H7 (cell line): ENCODE data around the gene MTHFD2L.

- RAMPAGE, long total RNA: start-site peak on the plus strand at chr4:74158113-74158144, 115 reads
Measured at GRCh38 chr4:74157529-74158763, at the start of gene MTHFD2L. Gene MTHFD2L (plus strand): TSS chr4:74158118.

GRCh38 chr4:74167591-74167919 is 9.6 kb downstream of the MTHFD2L start:
- RAMPAGE, long total RNA: no peak

DNA sequence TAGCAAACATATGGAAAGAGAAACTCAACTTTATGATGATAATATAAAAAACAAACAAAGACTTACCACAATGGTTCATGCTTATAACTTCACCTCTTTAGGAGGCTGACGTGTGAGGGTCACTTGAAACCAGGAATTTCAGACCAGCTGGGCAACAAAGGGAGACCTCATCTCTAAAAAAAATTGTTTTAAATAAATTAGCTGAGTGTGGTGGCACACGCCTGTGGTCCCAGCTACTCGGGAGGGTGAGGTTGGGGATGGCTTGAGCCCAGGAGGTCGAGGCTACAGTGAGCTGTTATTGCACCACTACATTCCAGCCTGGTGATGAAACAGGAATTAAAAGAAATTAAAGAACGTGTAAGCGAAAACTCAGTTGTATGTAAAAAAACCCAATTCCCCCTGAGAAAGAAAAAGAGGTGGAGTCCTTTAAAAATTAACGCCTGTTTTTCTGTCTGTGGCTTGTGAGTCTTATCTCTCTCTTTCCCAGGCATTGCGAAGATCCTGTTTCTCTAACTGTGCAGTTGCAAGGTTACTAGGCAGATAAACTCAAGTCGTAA is 21.9 kb downstream of the EPGN start:
- RAMPAGE, long total RNA: no peak

GRCh38 chr4:74397615-74398107 is 32.7 kb downstream of the EREG start:
- RAMPAGE, long total RNA: no peak

GRCh38 chr4:74446361-74446848 is 1.5 kb downstream of the AREG start:
- RAMPAGE, long total RNA: no peak

DNA sequence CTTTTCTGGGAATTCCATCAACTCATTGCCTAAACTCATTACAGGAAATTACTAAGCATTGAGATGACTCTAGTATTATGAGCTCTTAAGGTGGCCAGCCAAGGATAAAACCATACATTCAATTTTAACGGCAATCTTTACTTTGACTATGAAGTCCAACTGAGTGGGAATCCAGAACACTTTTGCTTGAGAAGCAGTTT is 94.6 kb downstream of the AREG start:
- RAMPAGE, long total RNA: no peak

- RAMPAGE, long total RNA: no peak
Measured at GRCh38 chr4:74755369-74756063, 38.8 kb downstream of the BTC start.

- RAMPAGE, long total RNA: no peak
Measured at GRCh38 chr4:75642058-75642594, 11.8 kb upstream of the CDKL2 start.

DNA sequence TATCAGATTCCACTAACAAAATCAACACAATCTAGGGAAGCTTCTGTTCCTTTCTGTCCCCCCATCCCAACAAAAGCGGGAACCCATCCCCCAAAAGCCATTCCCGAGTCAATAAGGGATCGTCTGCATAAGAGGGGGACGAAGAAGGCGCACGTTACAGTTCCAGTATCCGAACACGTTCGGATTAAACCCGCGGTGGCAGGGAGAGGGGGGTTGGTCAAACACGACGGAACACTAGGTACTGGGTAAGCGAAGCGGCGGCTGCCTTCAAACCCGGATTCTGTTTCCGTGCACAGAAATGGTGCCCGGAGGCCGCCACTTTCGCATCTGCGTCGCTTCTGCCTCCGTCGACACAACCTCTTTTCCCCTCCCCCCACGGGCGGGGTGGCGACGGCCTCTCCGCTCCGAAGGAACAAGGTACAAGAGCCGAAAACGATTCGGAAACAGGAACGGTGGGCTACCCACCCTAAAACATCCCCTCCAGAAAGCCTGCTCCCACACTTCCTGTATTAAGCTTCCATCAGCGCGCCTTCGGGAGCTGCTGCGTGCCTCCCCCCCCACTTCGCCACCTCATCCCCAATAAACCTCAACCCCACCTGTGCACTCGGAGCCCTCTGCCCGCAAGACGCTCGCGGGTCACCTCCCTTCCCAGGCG is 736 bp downstream of the G3BP2 start:
- RAMPAGE, long total RNA: no peak

DNA sequence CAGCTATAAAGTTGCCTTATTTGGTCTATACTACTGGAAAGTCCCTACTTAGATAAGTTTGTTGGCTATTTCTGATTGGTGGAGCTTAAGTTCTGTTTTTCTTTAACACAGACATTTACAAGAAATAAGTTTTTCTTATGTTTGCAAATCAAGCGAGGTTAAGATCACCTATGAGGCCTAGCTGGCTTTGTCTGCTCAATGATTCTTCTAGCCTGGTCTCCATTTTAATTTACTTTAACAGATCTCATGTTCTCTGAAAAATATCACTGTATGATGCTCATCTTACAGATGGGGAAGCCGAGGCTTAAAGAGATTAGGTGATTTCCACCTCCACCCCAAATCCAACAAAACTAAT is 56.5 kb downstream of the PPEF2 start:
- RAMPAGE, long total RNA: no peak

GRCh38 chr4:76194216-76194939 is 19.2 kb downstream of the SCARB2 start:
- RAMPAGE, long total RNA: no peak

- RAMPAGE, long total RNA: no peak
Measured at GRCh38 chr4:76235930-76236098, 15.7 kb upstream of the FAM47E start.

DNA sequence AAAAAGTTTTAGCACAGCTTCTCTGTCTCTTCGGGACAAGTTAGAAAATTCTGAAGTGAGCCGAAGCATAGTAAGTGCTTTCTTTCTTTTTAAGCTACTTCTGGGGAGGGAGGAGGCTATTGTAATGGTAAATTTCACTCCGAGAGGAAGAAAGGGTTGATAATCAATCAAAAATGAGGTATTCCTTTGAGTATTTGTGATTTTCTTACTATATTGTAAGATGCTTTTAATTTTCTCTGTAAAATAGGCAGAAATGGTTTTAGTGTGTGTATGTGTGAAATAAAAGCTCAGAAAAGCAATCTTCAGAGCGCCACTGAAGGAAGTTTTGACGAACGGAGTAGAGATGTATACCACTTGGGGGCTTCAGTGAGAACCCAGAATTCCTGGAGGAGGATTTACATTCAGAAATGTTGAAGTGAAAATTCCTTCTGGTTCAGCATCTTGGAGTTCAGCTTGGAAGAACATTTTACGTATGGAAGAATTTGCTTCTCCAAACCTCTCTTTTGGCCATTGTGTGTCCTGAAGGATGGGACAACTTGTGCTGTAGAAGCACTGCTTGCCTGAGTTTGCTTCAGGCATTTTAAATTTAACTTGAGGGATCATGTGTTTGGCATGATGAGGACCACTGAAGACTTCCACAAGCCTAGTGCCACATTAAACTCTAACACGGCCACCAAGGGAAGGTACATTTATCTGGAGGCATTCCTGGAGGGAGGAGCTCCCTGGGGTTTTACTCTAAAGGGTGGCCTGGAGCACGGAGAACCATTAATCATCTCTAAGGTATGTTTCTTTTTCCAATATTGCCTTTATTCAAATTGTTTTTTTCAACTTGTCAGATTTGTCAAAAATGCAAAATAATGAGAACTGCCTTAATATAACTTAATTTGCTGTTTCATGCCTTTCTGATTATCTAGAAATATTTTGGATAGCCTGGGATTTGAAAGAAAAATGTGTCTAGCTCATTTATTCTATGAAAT is 700 bp downstream of the SHROOM3 start:
- RAMPAGE, long total RNA: no peak

- RAMPAGE, long total RNA: no peak
Measured at GRCh38 chr4:76453832-76454341, 18.9 kb downstream of the SHROOM3 start.

DNA sequence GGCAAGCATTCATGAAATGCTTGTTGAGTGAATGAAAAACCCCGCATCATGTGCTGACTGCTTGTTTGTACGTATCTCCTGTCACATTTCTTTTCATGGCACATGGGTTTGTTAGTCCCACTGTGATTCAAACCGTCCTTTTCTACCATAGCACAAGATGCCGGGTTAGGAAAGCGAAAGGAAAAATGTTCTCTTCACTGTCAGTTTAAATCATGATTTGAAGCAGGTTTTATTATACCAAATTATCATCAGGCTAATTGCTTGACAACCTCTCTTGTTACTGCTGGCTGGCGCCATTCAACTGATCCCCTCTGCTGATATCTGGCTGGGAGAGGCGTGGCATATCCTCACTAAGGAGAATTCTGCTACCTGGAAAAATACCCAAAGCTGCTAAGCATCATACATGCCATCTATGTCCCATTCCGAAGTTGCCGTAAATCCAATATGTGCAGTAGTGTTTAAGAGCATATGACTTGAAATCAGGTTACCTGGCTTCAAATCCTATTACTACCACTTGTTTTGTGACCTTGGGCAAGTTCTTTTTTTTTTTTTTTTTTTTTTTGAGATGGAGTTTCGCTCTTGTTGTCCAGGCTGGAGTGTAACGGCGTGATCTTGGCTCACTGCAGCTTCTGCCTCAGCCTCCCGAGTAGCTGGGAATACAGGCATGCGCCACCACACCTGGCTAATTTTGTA is 145.0 kb downstream of the SHROOM3 start:
- RAMPAGE, long total RNA: no peak

GRCh38 chr4:76585862-76586658 is 151.0 kb downstream of the SHROOM3 start:
- RAMPAGE, long total RNA: no peak

- RAMPAGE, long total RNA: no peak
Measured at GRCh38 chr4:76639336-76639734, 204.3 kb downstream of the SHROOM3 start.

DNA sequence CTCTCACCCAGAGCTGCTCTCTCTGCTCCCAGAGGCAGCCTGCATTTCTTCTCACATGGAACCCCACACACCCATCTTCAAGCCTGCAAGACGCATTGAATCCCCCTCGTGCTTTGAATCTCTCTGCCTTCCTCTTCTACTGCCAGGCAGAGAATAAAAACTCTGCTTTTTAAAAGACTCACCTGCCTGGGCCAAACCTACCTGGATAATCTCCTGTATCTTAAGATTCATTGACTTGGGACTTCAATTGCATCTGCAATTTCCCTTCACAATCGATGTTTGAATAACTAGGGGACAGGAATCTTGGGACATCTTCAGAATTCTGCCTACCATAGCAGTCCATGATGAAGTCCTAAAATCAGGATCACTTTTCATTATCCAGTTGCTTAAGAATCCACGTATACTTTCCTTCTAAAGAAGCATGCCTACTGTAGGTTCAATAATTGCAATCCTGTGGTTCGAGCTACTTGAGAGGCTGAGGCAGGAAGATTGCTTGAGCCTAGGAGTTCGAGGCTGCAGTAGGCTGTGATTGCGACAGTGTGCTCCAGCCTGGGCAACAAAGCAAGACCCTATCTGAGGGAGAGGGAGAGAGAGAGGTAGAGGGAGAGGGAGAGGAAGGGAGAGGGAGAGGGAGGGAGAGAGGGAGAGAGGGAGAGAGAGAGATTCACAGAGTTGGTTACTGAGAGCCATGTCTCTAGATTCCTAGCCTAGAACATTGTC is 227.4 kb downstream of the SHROOM3 start:
- RAMPAGE, long total RNA: no peak

DNA sequence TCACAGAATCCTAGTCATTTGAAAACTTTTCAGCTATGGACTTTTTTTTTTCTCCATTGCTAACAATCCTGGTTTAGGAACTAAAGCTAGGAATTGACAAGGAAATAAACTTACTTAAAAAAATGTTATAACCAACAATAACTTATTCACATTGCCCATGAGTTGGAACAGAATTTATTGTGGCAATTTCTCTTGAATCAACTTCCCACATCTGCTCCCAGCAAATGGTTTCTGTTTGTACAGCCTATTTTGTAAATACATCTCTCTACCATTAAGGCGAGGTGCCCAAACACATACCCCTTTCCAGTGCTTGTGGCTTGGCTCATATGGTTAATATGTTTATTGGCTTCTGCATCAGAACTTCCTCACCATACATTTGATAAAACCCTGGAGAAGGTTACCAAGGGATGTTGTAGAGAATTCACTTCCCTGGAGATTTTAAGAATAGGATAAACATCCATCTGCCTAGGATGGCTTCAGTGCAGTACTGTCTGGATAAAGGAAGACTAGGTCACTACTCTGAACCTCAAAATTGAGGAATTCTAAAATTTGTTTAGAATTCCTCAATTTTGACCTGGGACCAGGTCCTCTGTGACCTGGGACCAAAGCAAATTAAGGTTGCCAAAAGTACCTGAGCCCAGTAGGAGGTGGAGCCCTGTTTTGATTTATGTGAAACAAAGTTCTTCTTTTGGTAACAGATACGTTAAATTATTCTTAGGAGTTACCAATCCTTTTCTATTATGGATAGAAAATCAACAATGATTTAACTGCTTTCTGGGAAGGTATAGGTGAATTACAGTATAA is 206.9 kb downstream of the SOWAHB start:
- RAMPAGE, long total RNA: no peak

GRCh38 chr4:76703825-76705138 is 193.7 kb downstream of the SOWAHB start:
- RAMPAGE, long total RNA: no peak